ENCODE measurements around the genes SPCS1 and MUSTN1.

- RRBS: 85% methylated on average over 5 of the region's 23 CpGs
Measured at GRCh38 chr3:52490928-52491508, 4.1 kb upstream of the STAB1 start.

GRCh38 chr3:52530729-52531467 lies 2.8 kb downstream of the NT5DC2 start:
- RRBS: no CpG with 5 or more reads among the region's 8 CpGs

GRCh38 chr3:52576319-52576749 lies 39.9 kb downstream of the UQCC5 start:
- RRBS: no CpG with 5 or more reads among the region's 4 CpGs

- RRBS: no CpG with 5 or more reads among the region's 2 CpGs
Measured at GRCh38 chr3:52594427-52594975, 58.1 kb downstream of the UQCC5 start.

DNA sequence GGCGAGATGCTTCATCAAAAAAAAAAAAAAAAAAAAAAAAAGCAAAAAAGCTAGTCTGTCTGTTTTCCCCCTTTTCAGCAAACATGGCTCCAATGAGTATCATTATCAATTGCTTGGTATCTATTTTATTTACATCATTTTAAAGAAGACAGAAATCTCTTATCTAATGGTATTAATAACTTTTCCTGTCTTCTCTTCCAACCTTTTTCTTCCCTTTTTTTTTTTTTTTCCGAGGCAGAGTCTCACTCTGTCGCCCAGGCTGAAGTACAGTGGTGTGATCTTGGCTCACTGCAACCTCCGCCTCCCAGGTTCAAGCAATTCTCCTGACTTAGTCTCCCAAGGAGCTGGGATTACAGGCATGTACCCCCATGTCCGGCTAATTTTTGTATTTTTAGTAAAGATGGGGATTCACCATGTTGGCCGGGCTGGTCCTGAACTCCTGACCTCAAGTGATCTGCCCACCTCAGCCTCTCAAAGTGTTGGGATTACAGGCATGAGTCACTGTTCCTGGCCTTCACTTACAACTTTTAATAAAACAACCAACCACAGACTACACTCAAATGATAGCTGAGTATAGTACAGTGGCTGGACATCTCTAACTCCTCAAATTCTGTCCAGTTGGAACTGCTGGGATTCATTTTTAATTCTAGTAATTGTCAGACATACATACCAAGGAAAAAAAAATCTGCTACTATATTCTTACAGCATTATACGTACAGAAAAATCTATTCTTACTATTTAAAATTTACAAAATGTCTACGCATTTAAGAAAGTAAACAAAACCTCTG lies 71.3 kb upstream of the GNL3 start:
- RRBS: no CpG with 5 or more reads among the region's 8 CpGs

- RRBS: no CpG with 5 or more reads among the region's 5 CpGs
Measured at GRCh38 chr3:52681592-52682579, 3.9 kb upstream of the GNL3 start.

GRCh38 chr3:52700276-52700944 lies 5.2 kb downstream of the GLT8D1 start:
- RRBS: no CpG with 5 or more reads among the region's 4 CpGs

DNA sequence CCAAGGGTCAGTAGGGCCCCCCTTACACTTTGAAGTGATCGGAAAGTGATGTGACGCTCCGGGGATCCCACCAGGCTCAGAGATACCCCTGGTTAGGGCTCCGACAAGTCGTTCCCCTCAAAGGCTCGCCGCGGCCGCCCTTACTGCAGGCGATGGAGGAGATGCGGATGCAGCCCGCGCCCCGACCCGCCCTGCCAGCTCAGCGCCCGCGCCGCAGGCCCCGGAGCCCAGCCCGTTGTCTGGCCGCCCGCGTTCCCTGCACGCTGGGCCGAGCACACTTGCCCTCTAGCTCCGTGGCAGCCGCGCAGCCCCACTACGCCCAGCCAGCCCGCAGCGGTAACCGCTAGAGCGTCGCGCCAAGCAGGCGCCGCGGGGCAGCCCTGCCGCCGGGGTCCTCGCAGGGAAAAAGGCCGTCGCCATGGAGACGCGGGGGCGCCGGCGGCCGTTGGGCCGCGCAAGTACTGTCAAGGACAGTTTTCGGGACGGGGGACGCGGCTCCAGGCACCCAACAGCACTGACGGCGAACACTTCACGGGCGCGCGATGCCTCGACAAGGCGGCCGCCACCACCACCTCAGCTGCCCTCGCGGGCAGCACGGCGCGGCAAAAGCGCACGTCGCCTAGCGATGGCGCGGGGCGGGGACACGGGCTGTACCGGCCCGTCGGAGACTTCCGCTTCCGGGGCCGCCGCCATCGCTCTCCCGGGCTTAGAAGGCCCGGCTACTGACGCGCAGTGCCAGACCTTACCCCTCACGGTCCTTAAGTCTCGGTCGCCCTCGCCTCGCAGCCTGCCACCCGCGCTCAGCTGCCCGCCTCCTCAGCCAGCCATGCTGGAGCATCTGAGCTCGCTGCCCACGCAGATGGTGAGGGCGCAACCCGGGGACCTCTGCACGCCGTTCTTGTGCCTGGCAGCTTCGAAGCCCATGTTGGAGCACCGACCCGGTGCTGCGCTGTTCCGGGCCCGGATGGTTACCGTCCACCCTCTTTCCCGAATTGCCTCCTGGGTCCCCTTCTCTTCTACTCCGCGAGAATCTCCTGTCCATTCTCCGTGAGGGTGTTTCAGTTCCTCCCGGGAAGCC lies at the start of gene SPCS1:
Gene SPCS1, plus strand, starts transcription at position 686 of the 1,078 bp plus-strand sequence.
- RRBS: under 1% methylated on average over 19 of the region's 116 CpGs

- RRBS: no CpG with 5 or more reads among the region's 2 CpGs
Measured at GRCh38 chr3:52721047-52721482, 15.2 kb downstream of the SPCS1 start.

DNA sequence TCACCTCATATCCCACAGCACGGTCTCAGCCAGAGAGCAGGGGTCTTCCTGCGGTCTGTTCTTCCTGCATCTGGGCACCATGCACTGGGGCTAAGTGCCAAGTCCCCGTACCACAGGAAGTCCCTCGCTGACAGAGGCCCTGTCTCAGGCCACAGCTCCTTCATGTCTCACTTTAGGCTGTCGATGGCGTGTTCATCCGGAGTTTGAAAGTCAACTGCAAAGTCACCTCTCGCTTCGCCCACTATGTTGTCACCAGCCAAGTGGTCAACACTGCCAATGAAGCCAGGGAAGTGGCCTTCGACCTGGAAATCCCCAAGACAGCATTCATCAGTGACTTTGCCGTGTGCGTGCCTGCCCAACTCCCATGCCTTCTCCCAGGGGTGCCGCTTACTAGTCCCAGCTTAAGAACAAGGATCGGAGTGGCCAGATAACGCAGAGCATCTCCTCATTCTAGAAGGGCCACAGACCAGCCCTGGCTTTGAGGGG lies 808 bp downstream of the ITIH1 start:
- RRBS: no CpG with 5 or more reads among the region's 15 CpGs

DNA sequence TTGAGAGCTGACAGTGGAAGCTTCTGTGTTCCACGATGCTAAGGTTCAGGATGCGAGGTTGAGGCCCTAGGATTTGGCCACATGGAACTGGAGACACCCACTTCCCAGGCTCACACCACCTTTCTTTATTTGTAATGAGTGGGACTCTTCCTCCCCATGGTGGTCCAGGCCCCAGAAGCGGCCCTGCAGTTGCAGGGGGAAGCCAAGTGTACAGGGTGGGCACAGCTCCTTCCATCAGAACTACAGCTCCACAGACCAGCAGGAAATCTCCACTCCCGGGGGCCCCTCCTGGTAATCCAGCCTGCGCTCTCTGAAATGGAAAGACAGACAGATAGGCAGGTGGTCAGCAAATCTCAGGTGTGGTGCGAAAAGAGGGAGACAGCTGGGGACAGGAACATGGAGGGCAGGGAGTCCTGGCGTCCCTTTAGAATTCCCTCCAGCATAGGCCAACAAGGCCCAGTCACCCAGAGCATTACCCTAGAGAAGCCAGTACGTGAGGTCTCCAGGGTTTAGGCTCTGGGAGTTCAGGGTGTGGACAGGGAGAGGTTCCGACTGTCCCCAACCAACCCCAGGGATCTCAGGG lies 17.2 kb downstream of the ITIH4 start:
- RRBS: no CpG with 5 or more reads among the region's 9 CpGs

GRCh38 chr3:52834644-52835382 lies at the start of gene MUSTN1:
Gene MUSTN1 (minus strand): TSS chr3:52835019.
- RRBS: no CpG with 5 or more reads among the region's 13 CpGs

GRCh38 chr3:52845157-52845454 lies 10.3 kb upstream of the MUSTN1 start:
- RRBS: no CpG with 5 or more reads among the region's 5 CpGs

GRCh38 chr3:52846121-52847052 lies 11.6 kb upstream of the MUSTN1 start:
- RRBS: no CpG with 5 or more reads among the region's 19 CpGs

DNA sequence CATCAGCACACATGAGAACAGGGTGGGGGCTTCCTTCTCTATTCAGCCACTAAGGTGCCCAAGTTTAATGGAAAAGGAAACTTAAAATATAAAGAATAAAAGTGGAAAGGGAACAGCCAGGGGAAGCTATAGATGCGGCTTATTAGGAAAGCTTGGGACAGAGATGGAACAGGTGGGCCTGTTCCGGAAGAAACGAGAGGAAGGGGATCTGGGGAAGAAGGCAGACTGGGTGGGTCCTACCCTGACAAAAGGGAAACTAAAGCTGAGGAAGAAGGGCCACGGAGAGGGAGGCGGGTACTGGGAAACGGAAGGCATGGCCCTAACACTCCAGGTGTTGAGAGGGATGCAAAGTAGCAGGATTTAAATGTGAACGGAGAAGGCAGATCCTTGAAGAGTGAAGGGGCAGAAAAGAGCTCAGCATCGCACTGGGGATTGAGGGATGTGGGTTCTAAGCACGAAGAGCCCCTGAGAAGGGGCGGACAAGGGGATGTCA lies 825 bp downstream of the STIMATE start:
- RRBS: no CpG with 5 or more reads among the region's 10 CpGs

GRCh38 chr3:53231050-53231792 lies 24.6 kb downstream of the TKT start:
- RRBS: no CpG with 5 or more reads among the region's 12 CpGs

DNA sequence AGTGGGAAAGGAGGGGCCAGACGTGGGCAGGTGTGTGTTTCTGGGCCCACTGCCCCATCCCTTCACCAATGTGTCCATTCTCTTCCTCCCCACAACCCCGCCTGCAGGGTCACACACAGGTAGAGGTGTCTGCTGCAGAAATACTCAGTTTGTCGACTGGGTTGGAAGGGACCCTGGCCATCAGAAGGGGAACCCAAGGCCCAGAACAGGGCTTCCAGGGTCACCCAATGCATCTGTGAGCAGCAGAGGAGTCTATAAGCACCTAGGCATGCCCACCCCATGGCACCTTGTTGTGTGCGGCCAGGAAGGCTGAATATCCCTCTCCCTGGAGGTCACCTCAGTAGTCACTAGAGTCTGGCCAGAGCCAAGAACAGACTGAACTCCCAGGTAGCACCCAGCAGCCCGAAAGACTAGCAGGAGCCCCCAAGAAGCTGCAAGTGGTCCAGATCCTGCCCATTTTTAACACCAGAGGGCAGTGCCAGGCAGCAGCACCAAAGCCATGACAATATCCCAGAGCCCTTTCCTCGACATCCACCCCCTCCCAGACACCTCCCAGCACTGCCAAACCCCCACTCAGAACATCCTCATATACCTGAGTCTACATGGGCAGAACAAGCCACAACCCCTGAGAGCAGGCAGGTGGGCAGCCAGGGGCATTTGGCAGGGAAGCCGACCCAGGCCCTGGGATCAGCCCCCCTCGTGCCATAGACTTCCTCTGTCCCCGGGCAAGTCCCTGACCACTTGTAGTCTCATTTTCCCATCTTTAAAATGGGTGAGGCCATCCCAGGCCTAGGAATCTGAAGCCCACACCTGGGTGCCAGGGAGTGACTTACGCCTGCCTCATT lies 23.8 kb downstream of the TKT start:
- RRBS: 83% methylated on average over 1 of the region's 10 CpGs

GRCh38 chr3:53233106-53233326 lies 22.8 kb downstream of the TKT start:
- RRBS: no CpG with 5 or more reads among the region's 7 CpGs

GRCh38 chr3:53254206-53255378 lies 1.2 kb downstream of the TKT start:
- RRBS: no CpG with 5 or more reads among the region's 31 CpGs

DNA sequence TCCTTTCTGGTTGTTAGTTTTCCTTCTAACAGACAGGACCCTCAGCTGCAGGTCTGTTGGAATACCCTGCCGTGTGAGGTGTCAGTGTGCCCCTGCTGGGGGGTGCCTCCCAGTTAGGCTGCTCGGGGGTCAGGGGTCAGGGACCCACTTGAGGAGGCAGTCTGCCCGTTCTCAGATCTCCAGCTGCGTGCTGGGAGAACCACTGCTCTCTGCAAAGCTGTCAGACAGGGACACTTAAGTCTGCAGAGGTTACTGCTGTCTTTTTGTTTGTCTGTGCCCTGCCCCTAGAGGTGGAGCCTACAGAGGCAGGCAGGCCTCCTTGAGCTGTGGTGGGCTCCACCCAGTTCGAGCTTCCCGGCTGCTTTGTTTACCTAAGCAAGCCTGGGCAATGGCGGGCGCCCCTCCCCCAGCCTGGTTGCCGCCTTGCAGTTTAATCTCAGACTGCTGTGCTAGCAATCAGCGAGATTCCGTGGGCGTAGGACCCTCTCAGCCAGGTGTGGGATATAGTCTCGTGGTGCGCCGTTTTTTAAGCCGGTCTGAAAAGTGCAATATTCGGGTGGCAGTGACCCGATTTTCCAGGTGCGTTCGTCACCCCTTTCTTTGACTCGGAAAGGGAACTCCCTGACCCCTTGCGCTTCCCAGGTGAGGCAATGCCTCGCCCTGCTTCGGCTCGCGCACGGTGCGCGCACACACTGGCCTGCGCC lies 23.3 kb upstream of the DCP1A start:
- RRBS: no CpG with 5 or more reads among the region's 30 CpGs